Heart (tissue), 3 donors: ENCODE measurements around the gene HSPA8.

- RAMPAGE, long total RNA, 2 experiments: no peak in any of the 2 experiments
Measured at GRCh38 chr11:121578576-121579110, 126.5 kb downstream of the SORL1 start.

DNA sequence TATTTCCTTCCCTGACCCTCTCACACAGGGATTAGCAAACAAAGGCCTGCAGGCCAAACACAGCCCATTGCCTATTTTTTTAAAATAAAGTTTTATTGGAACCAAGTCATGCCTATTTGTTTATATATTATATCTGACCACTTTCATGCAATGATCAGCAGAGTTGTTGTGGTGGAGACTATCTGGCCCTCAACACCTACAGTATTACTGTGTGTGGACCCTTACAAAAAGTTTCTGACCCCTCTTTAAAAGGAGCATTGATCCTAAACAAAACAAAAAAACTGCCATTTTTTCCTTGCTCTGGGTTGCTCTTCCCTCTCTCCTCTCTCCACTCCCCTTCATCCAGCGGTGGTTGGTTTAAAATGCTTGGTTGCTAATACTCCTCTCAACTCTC, 168.0 kb downstream of the SORL1 start:
- RAMPAGE, long total RNA, 2 experiments: no peak in any of the 2 experiments

DNA sequence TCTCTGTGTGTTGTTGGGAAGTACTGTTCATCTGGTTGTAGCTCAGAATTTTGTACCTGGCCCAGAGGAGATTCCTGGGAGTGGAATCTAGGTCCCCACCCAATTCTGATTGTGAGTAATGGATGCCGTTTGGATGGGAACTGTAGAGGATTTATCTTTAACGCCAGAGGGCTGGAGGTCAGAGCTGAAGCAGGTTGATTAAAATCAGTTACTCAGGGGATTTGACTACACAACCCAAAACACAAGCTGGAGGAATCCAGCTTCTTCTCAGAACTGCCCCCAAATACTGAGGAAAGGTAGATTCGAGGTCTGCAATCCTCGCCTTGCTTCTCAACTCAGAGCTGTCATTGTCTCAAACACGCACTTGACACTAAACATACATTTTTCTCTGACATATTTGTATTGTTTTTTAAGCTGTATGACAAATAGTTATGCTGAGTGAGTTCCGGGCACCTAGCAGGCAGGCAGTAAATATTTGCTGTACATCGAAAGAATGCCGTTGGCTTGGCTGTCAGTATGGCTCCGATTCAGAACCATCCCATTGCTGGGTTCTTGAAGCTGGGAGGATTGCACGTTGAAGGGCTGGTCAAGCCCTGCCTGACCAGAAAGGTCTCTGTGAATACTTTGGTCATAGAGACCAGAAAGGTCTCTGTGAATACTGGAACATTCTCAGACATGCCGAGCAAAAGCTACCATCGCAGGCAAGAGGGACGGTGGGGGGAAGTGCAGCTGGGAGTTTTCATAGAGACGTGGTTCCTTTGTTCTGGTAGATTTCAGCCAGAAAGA, 202.6 kb downstream of the SORL1 start:
- RAMPAGE, long total RNA, 2 experiments: no peak in any of the 2 experiments

- RAMPAGE, long total RNA, 2 experiments: no peak in any of the 2 experiments
Measured at GRCh38 chr11:121722280-121723325, 270.5 kb downstream of the SORL1 start.

DNA sequence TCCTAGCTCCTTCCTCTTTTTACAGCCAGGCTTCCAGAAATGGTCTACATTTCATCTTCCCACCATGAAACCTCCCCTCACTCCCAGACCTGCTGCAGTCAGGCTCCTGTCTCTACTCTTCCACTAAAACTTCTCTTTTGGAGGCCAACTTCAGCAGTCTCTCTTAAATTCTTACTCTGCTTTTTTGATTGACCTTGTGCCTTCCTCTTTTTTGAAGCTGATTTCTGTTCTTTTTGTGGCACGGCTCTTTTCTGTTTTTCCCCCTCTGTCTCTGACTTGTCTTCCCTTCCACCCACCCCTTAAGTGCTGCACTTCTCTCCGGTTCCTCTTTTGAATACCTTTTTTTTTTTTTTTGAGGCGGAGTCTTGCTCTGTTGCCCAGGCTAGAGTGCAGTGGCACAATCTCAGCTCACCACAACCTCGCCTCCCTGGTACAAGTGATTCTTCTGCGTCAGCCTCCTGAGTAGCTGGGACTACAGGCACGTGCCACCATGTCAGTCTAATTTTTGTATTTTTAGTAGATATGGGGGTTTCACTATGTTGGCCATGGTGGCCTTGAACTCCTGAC, 211.9 kb downstream of the BLID start:
- RAMPAGE, long total RNA, 2 experiments: no peak in any of the 2 experiments

- RAMPAGE, long total RNA, 2 experiments: no peak in any of the 2 experiments
Measured at GRCh38 chr11:121930675-121930925, 185.4 kb downstream of the BLID start.

DNA sequence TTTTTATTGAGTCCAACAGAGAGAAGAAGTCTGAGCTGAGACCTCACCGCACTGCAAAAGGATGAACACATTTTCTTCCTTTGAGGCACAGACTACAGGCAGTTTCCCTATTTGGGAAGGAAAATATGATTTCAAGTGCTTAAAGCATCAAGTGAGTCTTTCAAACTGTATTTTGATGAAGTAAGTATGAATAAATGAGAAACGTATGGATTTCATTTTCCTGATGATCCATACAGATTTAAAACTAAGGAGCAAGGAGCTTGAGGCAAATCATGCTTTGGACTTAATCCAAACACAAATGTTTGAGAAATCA, 156.6 kb downstream of the BLID start:
- RAMPAGE, long total RNA, 2 experiments: no peak in any of the 2 experiments

GRCh38 chr11:122099050-122100072, 16.7 kb downstream of the BLID start:
- RAMPAGE, long total RNA, 2 experiments: no peak in any of the 2 experiments

- RAMPAGE, long total RNA, 2 experiments: no peak in any of the 2 experiments
Measured at GRCh38 chr11:122147011-122147368, 31.0 kb upstream of the BLID start.

DNA sequence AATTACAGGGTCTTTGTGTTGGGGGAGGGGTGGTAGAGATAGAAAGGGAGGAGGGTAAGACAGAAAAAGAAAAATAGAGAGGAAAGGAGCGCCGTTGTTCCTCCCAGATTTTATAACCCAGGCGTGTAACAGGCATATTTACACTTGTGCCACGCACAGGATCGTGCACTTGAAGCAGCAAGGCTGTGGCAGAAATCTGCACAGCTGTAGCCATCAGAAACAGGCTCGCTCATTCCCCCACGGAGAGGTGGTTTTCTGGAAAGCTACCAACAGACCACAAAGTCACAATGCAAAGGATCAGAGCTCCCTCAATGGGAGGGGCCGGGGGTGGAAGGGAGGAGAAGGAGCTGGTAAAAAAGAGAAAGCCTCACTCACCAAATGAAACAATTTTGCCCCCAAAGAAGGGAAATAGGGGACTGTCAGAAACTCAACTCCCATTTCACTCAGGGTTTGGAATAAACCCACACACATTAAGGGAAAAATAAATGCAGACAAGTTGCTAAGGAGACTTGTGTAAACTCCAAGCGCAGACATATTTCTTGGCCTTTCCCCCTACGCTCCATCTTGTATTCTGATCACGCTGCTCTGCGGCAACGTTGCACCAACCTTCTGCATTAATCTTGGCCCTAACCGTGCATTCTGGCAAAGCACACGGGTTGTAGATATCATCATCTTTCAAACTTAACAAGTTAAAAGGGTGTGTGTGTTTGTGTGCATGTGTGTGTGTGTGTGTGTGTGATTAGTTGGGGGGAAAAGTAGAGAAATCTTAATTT, 43.2 kb upstream of the BLID start:
- RAMPAGE, long total RNA, 2 experiments: no peak in any of the 2 experiments

- RAMPAGE, long total RNA, 2 experiments: no peak in any of the 2 experiments
Measured at GRCh38 chr11:122202023-122202718, 86.2 kb upstream of the BLID start.

DNA sequence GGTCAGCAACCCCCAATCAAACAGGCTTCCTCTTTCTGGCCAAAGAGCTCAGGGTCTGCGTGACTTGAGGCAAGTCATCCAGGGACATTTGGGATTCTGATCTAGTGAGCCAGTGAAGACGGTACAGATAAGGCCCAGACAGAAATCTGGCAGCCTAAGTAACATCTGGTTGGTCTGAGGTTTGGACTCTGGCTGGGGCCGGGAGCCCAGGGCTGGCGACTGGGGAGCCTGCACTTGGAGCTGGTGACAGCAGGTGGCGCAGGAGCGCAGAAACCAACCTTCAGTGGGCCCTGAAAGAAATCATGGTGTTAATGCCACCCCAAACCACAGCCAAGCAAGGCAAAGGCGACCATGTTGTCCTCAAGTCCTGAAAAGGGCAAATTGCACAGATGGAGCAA, 99.3 kb upstream of the BLID start:
- RAMPAGE, long total RNA, 2 experiments: no peak in any of the 2 experiments

GRCh38 chr11:122230042-122230740, 114.2 kb upstream of the BLID start:
- RAMPAGE, long total RNA, 2 experiments: no peak in any of the 2 experiments

DNA sequence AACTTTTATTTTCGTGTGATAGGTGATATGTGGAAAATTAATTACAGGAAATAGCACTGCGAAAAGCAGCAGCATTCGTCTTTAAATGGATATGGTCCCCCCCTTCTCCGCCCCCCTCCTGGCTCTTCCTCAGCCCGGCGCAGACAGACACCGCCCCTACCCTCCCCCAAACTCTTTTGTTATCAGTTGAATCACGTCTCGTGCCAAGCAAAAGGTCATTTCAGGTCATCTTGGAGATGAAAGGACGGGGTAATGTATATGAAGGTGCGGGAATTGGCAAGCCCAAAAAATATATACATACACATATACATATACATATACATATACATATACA, 214.7 kb upstream of the UBASH3B start:
- RAMPAGE, long total RNA, 2 experiments: no peak in any of the 2 experiments

- RAMPAGE, long total RNA, 2 experiments: no peak in any of the 2 experiments
Measured at GRCh38 chr11:122715907-122716354, 60.4 kb downstream of the UBASH3B start.

DNA sequence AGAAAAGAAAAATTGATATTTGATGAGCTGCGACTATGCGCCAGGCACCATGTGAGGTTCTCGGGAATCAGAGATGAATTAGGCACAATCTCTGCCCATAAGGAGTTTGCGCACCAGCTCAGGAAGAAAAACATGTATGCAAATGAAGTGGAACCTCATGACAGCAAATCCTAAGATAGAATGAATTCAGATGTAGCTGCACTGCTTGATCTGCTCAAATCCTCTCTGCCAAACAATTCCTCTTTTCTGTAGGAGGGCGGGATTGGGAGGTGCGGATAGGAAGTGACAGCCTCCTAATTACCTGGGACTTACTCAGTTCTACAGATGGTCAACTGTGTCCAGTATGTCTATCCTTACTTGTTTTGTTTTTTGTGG, 13.8 kb downstream of the CRTAM start:
- RAMPAGE, long total RNA, 2 experiments: no peak in any of the 2 experiments

DNA sequence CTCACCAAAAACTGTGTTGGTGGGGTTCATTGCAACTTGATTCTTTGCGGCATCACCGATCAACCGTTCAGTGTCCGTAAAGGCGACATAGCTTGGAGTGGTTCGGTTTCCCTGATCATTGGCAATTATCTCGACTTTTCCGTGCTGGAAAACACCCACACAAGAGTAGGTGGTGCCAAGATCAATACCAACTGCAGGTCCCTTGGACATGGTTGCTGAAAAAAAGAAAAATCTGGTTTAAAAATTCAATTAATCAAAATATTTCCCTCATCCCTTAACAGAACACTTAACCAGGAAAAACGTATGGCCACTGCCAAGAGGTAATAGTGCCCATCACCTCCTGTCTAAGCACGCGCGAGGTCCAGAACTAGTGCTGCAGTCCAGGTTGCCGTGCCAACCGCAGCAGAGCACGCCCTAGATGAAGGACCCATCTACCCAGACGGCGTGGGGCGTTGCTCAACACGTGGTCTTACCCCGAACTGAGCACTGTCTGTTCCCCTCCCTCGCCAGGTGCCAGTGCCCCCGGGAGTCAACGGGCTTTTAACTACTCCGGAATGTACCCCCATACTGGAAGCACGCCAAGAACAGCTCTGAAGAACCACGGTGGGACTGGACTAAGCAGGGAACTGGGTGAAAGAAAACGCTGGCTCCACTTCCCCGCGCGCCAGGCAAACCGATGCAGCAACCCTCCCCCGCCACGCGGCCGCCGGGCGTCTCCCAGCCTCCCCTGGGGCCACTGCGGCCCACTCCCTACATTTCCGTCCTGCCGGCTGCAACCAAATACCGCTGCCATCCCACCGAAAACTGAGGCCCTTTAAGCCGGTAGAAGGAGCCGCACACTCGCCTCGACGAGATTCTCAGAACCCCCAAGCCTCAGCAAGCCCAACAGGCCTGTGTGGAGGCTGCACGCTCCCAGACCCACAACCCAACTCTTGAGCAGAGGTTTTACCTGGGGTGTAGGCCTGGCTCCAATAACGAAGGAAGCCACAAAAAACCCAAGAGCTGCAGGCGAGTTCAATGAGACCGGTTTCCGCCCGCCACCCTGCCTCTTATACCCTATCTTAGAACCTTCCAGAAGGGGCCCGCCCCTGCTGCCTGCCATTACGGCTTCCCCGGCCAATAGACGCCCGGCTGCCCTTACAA, at the start of gene HSPA8:
Gene HSPA8, minus strand, starts transcription at position 1,022 of the 1,143 bp plus-strand sequence.
- RAMPAGE, long total RNA, 2 experiments: start-site peak on the minus strand in 2 of 2 experiments, centred at positions 1,021 to 1,029 of the sequence, 6,750 to 17,702 reads per replicate

- RAMPAGE, long total RNA, 2 experiments: no peak in any of the 2 experiments
Measured at GRCh38 chr11:123062258-123063312, 649 bp upstream of the HSPA8 start.

DNA sequence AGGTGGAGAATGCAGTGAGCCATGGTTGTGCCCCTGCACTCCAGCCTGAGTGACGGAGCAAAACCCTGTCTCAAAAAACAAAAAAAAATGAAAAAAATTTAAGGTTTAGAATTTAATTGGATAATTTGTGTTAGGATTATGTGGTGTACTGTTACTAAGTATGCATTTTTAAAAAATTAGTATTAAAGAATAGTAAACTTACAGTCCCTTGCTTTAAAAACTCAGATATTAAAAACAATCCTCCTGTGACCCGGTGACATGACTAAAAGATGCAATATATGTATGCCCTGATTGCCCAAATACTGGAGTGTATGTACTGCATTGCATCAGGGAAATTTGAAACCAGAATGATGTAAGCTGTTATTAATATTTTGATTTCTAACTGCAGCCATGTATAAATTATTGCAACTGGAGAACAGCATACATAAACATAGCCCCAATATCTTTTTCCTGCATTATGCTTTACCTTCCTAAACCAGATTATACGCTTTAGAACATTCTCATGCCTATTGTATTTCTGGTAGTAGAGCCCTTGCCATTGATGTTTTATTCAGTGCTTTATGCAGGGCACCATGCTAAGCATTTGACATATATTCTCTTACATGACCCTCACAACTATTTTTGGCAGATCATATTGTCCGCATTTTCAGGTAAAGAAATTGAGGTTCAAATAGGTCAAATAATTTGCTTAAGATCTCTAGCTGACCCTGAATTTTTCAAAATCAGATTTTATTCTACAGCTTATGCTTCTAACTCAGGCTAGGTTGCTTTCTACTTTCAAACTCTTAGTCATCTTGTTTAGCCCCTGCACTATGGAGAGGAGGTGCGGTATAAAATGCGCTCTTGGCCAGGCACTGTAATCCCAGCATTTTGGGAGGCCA, 3.8 kb upstream of the HSPA8 start:
- RAMPAGE, long total RNA, 2 experiments: no peak in any of the 2 experiments

DNA sequence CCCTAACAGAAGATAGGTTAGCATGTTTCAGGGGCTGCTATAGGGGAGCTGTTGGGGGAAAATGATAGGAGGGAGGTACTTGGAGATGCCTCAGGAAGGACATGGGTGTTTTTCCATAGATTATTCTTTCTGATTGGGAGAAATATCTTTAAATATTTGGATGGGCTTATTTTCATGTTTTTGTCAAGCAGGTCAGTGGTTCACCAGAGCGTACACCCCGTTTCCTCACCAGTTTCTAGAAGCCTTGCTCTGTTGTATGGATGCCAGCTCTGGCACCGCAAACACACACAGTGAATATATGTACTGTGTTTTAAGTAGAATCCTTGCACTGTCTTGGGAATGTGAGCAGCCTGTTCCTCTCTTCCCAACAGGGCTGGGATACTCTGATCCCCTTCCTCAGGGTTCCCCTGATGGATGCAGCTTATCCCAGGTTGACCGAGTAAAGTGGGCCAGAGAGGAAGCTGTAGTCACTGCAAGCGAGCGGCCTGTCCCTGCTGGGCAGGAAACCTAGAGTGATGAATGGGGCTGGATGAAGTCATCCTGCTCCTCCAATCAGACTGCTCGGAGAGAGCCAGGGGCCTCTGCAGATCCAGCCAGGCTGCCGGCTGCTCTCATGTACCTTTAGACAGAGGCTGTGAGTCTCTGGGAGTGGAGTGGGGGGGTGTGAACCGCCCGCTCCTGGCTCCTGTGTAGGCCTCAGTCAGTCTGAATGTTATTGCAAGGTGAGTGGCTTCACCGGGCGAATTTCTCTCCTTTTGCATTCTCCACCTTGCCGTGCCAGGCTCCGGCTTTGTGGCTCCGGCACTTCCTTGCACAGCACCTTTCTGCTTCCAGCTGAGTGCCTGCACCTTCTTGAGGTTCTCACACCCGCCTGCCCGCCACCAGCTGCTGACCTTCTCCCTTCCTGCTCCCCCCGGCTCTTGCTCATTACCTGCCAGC, 79.5 kb downstream of the GRAMD1B start:
- RAMPAGE, long total RNA, 2 experiments: no peak in any of the 2 experiments